Skeletal muscle cell (primary cell): ENCODE measurements around a stretch of chr3.

GRCh38 chr3:49006879-49007230 is 336 bp upstream of the WDR6 start:
- RRBS: 1% methylated on average over 10 of the region's 32 CpGs

DNA sequence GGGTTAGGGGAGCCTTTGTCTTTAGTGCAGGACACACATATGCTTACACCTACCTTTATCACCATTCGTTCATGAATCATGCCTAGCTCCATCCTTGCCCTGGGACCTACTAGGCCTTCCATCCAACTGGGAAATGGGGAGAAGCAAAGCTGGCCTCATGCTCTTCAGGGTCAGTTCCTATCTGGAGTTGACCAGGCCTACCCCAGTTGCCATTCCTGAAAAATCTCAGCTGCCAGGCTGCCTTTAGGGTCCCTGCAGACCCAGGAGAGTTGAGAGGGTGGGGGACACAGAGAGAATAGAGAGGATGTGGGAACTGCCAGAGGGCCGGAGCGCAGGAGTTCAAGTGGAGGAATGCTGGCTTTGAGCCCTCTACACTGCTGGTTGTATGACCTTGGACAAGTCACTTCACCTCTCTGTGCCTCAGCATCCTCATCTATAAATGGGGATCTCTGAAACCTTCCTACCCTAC is 4.6 kb downstream of the KLHDC8B start:
- RRBS: no CpG with 5 or more reads among the region's 3 CpGs

DNA sequence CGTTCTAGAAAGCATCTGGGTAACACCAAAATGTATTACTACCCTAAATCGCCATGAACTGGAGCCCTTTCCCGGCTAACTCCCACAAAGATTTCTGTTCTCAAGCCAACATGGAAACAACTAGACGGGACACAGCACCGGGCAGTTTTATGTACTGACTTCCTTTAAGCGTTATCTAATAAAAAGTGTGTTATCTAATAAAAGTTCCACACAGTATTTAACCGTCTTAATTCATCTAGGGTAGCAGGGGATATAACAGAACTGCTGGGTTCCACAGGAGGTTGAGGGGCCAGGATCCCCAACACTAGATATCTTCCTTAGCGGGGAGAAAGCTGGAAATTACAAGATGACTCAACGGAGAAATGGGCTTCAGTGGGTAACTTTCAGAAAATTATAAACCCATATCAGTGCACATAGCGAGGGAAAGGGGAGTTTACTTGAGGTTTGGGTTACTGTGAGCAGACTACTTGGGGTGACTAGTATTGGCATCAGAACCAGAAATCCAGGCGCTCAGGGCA is 442 bp upstream of the C3orf62 start:
- RRBS: 10% methylated on average over 2 of the region's 11 CpGs

DNA sequence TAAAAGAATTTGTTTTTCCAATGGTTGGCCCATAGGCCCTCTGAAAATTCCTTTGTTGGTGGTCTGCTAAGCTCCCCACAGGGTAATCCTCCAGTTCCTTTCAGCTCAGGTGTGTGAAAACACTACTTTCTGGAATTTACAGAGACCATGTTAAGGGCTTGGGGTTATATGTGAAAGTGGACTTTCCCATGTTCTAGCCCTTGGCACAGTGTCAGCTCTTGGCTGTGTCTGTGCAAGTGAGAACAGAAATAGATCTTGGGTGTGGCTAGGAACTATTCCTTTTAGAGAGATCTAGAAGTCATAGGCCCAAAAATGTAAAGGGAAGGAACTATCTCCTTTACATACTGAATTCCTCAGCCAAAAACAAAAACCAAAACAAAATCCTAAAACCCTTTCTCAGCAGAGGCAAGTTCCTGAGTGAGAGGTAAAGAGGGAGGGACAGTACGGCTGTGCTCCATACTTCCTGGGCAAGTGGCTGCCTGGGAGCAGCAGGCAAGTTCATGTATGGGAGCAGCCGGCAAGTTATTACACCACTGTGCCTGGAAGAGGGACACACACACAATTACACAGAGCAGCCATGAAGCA is 19.8 kb upstream of the C3orf62 start:
- RRBS: no CpG with 5 or more reads among the region's 2 CpGs

DNA sequence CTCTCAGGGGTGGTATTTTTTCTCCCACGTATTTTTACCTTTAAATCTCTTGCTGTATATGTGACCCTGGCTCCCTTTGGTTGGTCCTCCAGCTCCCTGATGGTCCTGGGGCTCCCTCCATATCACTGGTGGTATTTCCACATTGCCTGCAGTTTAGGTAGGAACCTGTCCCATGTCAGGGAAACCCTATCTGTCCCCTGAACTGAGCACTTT is 27.9 kb downstream of the DAG1 start:
- RRBS: no CpG with 5 or more reads among the region's 1 CpG

- RRBS: no CpG with 5 or more reads among the region's 1 CpG
Observed at GRCh38 chr3:49498287-49498639, 28.2 kb downstream of the DAG1 start.

DNA sequence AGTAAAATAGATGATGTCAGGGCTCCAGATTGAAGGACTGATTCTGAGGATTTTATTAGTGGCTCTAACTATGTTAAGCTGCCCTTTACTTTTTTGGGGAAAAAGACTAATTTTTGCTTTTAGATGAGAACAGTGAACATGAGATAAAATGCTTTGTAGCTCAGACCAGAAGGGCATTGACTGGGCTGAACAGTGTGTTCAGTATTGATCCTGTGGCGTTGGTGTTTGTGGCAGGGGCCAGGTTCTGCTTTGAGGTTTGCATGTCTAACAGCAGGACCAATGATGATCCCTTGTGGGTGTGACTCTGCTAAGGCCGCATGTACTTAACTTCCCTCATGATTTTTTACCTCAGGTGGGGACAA is 34.5 kb upstream of the BSN start:
- RRBS: no CpG with 5 or more reads among the region's 2 CpGs

DNA sequence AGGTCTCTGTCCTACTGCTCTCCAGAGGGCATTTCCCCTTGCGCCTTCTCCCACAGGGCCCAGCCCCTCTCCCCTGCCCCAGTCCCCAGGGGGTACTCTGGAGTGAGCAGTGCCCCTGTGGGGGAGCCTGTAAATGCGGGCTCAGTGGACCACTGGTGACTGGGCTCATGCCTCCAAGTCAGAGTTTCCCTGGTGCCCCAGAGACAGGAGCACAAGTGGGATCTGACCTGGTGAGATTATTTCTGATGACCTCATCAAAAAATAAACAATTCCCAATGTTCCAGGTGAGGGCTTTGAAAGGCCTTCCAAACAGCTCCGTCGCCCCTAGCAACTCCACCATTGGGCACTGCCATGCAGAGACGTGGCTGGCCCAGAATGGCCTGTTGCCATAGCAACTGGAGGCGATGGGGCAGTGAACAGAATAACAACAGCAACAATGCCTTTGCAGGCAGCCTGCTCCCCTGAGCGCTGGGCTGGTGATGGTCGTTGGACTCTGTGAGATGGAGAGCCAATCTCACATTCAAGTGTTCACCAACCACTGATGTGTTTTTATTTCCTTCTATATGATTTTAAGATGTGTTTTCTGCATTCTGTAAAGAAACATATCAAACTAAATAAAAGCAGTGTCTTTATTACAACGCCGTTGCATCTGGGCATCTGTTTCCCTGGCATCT is 19.2 kb upstream of the BSN start:
- RRBS: no CpG with 5 or more reads among the region's 10 CpGs

DNA sequence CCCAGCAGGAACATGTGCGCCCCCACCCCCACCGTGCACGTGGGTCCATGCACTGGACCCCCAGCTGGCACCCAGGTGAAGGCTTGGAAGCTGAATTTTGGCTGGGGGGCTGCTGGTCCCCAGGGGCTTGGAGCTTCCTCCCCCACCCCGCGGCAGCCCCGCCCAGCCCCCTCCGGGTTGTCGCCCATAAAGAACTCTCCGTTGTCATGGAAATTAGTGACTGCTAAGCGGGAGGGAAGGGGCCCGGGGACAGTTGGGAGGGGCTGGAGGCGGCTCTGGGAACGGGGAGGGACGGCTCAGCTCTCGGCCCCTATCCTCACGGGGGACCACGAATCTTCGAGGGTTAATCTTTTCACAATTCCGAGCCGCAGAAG is 562 bp downstream of the CAMKV start:
- RRBS: under 1% methylated on average over 5 of the region's 20 CpGs

GRCh38 chr3:50150661-50151771 is 4.1 kb upstream of the SEMA3F start:
- RRBS: no CpG with 5 or more reads among the region's 25 CpGs

DNA sequence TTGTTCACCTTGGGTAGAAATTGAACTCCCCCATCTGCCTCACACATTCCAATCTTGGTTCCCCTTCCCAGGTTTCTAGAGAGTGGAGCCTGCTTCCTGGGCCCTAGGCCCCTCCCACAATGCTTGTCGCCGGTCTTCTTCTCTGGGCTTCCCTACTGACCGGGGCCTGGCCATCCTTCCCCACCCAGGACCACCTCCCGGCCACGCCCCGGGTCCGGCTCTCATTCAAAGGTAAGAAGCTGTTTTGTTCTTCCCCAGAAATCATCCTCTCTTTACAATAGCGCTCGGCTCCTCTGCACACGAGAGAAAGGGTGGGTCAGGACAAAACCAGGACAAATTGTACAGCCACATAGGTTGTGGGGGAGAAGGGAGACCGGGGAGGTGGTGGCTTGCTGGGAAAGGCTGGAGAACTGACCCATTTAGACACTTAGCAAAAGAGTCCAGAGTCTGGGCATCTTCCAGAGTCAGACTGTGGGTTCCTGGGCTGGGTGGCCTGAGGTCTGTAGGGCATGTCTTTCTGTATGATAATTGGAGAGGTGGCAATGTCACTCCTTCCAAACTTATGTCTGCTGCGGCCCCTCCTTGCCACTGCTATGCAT is 4.5 kb downstream of the SEMA3F start:
- RRBS: 61% methylated on average over 1 of the region's 12 CpGs

- RRBS: 3% methylated on average over 4 of the region's 25 CpGs
Observed at GRCh38 chr3:50245783-50246511, 9.9 kb downstream of the GNAI2 start.

DNA sequence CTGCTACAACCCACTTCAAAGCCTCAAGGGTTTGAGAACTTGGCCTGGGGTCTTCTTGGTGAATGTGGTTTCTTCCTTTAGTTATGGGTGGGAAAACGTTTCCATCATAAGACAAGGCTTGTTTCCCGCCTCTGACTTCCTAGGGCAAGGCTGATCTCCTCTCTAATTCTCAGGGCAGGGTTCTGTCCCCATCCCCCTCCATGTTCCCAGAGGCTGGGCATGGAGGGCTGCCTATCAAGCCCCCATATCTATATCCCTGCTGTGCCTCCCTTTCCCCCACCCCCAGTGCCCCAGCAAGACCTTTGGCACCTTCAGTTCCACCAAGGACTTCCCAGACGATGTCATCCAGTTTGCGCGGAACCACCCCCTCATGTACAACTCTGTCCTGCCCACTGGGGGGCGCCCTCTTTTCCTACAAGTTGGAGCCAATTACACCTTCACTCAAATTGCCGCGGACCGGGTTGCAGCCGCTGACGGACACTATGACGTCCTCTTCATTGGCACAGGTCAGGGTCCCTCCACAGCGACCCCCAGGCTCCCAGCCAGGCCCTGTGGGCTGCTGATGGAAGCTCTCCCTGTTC is 4.7 kb upstream of the LSMEM2 start:
- RRBS: no CpG with 5 or more reads among the region's 13 CpGs

DNA sequence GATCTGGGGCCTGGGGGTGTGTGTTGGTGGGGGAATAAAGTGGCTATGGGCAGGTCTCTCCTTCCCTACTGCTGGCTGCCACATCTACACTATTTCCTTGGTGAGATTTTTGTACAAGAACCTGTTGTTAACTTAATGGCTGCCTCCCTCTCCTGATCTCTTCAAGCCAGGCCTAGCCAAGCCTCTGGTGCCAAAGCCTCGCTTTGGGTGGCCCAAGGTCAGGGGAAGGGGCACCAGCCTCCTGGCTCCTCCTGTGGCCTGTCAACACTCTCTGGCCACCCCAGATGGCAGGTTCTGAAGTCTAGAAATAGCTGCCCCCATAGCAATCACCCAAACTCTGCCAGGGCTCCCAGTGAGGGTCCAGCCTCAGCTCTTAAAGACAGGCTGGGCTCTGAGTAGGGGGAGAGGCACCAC is 5.0 kb downstream of the IFRD2 start:
- RRBS: no CpG with 5 or more reads among the region's 1 CpG

GRCh38 chr3:50316474-50317454 is 5.8 kb downstream of the HYAL2 start:
- RRBS: no CpG with 5 or more reads among the region's 16 CpGs

DNA sequence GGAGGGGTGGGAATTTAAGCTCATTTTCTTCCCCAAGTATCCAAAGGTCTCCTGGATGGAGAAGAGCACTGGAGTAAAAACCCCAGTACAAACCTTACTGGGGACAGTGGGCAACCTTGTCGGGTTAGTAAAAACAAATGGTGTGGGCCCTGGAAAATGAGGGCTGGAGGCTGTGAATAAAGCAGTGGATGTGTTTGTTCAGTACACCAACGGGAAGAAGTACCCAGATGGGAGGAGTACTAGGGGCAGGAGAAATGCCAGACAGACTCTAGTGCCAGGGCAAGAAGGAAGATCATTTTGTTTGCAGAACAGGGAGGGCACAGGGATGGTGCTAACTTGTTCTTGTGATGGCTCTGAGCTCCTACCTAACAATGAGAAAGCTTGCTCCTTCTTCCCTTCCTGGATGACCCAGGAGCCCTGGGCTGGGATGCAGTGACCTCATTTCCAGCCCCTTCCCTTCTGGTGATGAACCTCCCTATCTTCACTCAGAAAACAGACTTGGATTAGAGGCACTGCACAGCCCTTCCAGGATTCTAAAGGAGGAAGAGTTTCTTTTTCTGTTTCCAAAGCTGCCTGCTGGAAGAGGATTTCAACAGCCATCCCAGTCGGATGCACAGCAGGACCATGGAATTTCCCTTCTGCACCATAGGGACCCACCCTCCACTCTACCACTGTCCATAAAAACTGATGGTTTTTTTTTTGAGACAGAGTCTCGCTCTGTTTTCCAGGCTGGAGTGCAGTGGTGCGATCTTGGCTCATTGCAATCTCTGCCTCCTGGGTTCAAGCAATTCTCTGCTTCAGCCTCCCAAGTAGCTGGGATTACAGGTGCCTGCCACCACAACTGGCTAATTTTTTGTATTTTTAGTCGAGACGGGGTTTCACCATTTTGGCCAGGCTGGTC is 6.1 kb downstream of the RASSF1 start:
- RRBS: no CpG with 5 or more reads among the region's 7 CpGs

DNA sequence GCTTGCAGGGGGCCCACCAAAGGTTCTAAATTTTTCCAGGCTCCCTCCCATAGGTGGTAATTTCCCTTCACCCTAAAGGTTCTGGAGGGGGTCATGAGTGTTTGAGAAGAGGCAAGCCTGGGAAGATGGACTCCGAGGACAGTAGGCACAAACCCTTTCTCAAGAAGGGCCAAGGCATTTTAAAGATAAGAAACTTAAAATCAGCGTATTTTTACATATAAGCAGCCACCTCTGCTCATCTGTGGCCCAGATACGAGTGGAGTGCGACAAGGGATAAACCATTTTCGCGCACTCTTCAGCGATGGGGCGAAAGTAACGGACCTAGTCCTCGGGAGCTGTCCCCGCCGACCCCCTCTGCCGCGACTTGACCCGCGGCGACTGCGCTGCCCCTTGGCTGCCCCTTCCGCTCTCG is 510 bp downstream of the RASSF1 start:
- RRBS: no CpG with 5 or more reads among the region's 20 CpGs

DNA sequence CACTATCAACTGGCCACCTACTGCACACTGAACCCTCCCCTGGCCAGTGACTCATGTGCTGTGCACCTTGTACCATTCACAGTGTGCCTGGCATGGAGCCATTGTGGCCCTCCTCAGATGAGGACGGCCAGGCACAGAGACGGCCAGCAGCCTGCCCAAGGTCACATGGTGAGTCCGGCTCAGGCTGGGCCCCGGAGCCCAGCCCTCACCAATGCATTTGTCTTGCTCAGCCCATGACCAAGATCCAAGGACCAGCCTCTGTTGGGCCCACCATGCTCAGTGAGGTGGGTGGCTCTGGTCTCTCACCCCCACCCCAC is 35.8 kb upstream of the TMEM115 start:
- RRBS: no CpG with 5 or more reads among the region's 4 CpGs

GRCh38 chr3:50515511-50516533 is 12.4 kb upstream of the CACNA2D2 start:
- RRBS: 10% methylated on average over 6 of the region's 24 CpGs

DNA sequence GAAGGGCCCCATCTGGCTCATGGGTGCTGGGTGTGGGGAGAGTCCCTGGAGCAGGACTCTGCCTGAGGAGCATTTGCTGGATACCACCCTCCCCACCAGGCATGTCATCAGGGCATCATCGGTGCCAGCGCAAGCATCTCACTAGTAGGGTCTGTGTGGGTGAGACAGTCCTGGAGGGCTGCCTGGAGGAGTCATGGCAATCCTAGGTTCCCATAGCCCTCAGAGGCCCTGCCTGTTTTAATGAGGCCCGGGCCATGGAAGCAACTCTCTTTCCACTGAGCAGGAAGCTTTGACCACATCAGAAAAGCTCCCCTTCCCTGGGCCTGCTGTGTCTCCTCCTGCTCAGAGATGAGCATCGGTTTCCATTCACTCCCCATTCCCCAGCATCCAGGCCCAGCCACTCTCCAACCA is 9.3 kb downstream of the CISH start:
- RRBS: no CpG with 5 or more reads among the region's 4 CpGs